CMK (cell line): ENCODE measurements around a stretch of chr10.

GRCh38 chr10:103089345-103090162 is 103.5 kb downstream of the NT5C2 start:
- RRBS, result no CpG with 5 or more reads among the region's 12 CpGs

DNA sequence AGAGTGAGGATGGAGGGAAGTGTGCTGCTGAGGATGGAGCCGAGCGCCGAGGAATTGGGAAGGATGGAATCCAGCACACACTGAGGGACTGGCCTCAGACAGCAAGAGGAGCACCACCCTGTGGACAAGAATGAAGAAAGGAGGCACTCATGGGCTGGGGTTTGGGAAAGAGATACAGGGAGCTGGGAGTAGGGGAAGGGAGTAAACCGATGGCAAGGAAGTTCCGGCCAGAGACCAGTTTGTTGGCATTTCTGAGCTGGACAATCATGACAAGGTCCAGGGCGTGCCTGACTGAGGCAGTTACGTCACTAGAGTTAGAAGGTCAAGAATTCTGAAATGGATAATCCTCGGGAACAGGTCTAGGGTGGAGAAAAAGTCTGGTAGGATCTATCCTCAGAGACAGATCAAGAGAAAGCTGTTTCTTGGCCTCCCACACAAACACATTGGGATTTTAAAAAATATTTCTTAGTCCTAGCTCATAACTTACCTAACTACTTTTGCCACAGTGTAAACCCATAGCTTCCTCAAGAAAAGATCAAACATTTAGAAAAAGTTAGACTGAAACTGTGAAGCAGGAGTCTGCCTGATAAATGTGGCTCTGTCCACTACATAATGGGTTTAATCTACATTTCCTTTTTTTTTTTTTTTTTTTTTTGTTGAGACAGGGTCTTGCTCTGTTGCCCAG is 6.7 kb upstream of the RPEL1 start:
- RRBS, result no CpG with 5 or more reads among the region's 8 CpGs

- RRBS, result no CpG with 5 or more reads among the region's 140 CpGs
Measured at GRCh38 chr10:103277262-103278467, 727 bp downstream of the INA start.

- RRBS, result 1% methylated on average over 24 of the region's 78 CpGs
Measured at GRCh38 chr10:103368122-103369049, 610 bp downstream of the TAF5 start.

DNA sequence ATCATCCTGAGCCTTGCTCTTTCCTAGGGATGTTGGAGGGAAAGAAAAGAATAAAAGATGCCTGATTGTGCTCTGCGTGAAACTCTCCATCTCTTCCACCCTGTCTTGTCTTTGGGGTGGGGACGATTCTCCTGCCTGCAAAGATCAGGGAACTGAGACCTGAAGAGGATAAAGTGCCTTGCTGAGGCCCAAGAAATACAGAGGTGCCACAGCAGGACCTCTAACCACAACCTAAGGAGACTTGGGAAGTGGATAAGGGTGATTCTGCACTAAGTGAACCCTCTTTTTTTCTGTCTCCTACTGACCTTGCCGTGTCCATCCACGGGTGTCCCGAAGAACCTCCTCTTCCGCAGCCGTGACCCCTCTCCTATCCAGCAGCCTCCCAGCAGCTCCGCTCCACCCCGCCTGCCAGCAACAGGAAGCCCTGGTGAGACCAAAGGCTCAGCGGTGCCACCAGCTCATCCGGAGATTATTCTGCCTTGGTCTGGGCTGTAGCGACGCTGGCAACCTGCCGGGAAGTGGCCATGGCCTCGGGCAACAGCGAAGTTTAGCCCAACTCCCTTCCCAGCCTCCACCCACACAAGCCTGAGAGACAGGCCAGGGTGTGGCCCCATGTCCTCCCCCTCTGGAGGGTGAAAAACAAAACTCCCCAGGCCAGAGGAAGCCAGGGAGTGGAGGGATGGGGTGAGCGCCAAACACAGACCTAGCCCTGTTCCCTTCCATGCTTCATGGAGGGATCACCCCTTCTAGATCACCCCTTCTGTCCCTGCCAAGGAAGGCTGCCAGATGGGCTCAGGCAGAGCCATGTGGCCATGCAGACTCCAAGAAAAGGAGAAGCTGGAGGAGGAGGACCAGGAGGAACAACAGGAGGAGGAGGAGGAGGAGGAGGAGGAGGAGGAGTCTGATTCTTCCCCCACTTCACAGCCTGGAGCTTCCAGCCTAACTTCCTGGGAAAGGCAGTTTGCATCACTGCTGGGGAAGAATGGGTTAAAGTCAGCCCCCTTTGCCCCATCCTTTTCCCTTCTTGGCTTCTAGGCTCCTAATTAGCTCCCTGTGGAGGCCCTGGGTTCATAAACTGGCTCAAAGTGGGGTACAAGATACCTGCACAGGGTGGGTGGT is 1.0 kb downstream of the CALHM2 start:
- RRBS, result 1% methylated on average over 4 of the region's 17 CpGs

- RRBS, result no CpG with 5 or more reads among the region's 11 CpGs
Measured at GRCh38 chr10:103542658-103543248, 49.2 kb downstream of the NEURL1 start.

- RRBS, result no CpG with 5 or more reads among the region's 4 CpGs
Measured at GRCh38 chr10:103557347-103557600, 63.8 kb downstream of the NEURL1 start.

GRCh38 chr10:103598062-103599291 is 105.0 kb downstream of the NEURL1 start:
- RRBS, result no CpG with 5 or more reads among the region's 18 CpGs

GRCh38 chr10:103668212-103669447 is 175.1 kb downstream of the NEURL1 start:
- RRBS, result no CpG with 5 or more reads among the region's 40 CpGs

GRCh38 chr10:103747888-103748631 is 107.3 kb downstream of the SH3PXD2A start:
- RRBS, result no CpG with 5 or more reads among the region's 13 CpGs

GRCh38 chr10:103839058-103839788 is 16.2 kb downstream of the SH3PXD2A start:
- RRBS, result no CpG with 5 or more reads among the region's 17 CpGs

- RRBS, result no CpG with 5 or more reads among the region's 70 CpGs
Measured at GRCh38 chr10:103854307-103855427, 709 bp downstream of the SH3PXD2A start.

- RRBS, result no CpG with 5 or more reads among the region's 6 CpGs
Measured at GRCh38 chr10:103896108-103896603, 21.8 kb downstream of the STN1 start.

- RRBS, result no CpG with 5 or more reads among the region's 6 CpGs
Measured at GRCh38 chr10:103968509-103968751, 1.5 kb downstream of the SLK start.

DNA sequence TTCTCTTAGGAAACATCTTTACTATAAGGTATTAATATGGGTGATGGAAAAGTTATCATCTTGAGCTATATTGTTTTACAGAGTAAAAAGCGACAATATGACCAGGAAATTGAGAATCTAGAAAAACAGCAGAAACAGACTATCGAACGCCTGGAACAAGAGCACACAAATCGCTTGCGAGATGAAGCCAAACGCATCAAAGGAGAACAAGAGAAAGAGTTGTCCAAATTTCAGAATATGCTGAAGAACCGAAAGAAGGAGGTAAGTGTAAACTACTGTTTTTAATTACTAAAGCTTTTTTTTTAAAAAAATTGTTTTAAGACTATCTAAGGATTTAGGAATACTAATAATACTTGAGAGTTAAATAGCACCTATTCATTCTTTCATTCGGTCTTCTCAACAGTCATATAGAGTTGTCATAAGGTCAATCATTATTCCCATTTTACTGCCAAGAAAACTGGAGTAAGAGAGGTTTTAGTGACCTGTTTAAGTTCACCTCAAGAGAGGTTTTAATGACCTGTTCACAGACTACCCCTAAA is 41.2 kb downstream of the SLK start:
- RRBS, result no CpG with 5 or more reads among the region's 8 CpGs

DNA sequence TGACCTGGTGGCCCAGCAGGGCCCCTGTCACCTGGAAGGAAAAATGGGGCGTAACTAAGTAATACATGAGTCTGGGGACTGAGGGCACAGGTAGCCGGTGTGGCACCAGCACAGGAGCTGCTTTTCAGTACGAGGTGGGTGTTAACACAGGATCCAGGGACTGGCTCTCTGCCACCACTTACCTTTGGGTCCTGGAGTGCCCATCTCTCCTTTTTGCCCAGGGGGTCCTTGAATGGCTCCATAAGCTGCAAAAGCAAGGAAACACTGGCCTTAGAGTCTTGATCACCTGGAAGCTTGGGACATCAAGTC is 53.0 kb downstream of the COL17A1 start:
- RRBS, result no CpG with 5 or more reads among the region's 3 CpGs

DNA sequence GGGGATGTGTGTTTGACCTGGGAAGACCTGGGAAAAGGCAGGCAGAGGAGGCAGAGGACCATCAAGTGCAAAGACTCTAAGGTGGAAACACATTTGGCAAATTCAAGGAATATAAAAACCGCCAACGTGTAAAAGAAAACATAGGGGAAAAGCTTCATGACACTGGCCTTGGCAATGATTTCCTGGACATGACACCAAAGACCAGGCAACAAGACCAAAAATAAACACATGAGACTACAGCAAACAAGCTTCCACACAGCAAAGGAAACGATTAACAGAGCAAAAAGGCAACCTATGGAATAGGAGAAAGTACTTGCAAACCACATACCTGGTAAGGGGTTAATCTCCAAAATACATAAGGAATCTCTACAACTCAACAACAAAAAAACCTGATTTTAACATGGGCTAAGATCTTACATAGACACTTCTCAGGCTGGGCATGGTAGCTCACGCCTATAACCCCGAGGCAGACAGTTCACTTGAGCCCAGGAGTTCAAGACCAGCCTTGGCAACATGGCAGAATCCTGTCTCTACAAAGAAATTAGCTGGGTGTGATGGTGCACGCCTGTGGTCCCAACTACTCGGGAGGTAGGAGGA is 3.6 kb downstream of the GSTO1 start:
- RRBS, result no CpG with 5 or more reads among the region's 7 CpGs

DNA sequence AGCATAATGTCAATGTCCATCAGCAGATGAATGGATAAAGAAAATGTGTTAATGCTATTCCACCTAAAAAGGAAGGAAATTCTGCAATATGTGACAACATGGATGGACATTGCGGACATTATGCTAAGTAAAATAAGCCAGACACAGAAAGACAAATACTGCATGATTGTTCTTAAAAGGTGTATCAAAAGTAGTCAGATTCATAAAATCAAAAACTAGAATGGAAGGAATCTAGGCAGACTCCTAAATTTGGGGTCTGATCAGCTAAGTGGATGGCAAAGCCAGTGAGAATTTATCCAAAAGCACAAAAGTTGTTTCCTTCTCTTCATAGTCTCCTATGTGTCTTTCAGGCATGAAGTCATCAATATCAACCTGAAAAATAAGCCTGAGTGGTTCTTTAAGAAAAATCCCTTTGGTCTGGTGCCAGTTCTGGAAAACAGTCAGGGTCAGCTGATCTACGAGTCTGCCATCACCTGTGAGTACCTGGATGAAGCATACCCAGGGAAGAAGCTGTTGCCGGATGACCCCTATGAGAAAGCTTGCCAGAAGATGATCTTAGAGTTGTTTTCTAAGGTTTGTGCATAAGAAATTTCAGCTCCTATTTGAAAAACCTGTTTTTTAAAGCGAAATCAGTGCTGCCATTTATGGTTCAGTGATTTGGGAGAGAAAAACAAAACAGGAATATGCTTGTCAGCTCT is 4.7 kb downstream of the GSTO1 start:
- RRBS, result no CpG with 5 or more reads among the region's 4 CpGs

GRCh38 chr10:104323943-104324805 is 14.1 kb downstream of the ITPRIP start:
- RRBS, result no CpG with 5 or more reads among the region's 17 CpGs

- RRBS, result no CpG with 5 or more reads among the region's 20 CpGs
Measured at GRCh38 chr10:104339056-104339455, 791 bp upstream of the ITPRIP start.